Left ventricle myocardium (tissue), 1 donor: ENCODE data around the gene CRACR2A.

GRCh38 chr12:3315538-3315796, 175.5 kb upstream of the PRMT8 start:
- PRO-cap: no peak

DNA sequence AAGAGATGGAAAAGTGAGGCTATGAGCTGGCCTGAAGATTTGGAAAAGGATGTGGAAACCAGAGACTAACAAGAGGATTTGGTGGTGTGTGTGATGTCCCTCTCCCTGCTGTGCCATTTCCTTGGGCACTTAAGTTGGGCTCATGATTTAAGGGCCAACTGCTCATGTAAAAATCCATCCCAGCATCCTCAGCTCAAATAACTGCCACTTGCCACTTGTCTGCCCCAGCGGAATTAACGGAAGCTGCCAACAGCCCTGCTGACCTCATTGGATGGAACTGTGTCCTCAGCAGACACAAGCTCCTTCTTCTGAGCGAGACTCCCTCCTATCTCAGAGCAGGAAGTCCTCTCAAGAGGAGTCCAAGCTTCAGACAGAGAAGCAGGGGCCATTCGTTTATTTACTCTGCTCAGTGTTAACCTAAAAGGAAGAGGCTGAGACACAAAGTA, 29.7 kb upstream of the PRMT8 start:
- PRO-cap: no peak

- PRO-cap: unidirectional peak, minus-strand start at chr12:3493631
Measured at GRCh38 chr12:3492907-3494363, 2.4 kb downstream of the PRMT8 start.

DNA sequence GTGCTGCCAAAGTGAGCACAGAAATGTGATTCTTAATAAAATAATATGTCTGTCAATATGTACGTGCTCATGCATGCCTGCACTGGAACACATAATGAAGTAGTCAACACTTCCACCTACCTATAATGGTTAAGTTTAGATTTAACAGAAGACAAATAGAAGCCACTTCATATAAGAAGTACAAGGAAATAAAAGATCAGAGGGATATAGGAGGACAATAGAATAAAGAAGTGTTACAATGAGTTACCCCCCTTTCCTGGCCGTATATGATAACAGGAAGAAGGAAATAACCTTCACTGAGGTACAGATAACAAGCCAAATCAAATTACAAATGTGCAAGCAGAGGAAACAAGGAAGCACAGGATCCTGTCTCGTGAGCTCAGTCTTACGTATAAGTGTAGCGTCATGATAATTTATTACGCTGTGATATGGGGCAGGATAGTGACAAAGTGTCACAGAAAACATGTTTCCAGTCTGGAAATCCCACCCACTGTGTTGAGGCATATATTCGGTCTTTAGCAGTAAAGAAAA, 26.5 kb downstream of the CRACR2A start:
- PRO-cap: no peak

- PRO-cap: no peak
Measured at GRCh38 chr12:3751941-3752641, 818 bp downstream of the CRACR2A start.

DNA sequence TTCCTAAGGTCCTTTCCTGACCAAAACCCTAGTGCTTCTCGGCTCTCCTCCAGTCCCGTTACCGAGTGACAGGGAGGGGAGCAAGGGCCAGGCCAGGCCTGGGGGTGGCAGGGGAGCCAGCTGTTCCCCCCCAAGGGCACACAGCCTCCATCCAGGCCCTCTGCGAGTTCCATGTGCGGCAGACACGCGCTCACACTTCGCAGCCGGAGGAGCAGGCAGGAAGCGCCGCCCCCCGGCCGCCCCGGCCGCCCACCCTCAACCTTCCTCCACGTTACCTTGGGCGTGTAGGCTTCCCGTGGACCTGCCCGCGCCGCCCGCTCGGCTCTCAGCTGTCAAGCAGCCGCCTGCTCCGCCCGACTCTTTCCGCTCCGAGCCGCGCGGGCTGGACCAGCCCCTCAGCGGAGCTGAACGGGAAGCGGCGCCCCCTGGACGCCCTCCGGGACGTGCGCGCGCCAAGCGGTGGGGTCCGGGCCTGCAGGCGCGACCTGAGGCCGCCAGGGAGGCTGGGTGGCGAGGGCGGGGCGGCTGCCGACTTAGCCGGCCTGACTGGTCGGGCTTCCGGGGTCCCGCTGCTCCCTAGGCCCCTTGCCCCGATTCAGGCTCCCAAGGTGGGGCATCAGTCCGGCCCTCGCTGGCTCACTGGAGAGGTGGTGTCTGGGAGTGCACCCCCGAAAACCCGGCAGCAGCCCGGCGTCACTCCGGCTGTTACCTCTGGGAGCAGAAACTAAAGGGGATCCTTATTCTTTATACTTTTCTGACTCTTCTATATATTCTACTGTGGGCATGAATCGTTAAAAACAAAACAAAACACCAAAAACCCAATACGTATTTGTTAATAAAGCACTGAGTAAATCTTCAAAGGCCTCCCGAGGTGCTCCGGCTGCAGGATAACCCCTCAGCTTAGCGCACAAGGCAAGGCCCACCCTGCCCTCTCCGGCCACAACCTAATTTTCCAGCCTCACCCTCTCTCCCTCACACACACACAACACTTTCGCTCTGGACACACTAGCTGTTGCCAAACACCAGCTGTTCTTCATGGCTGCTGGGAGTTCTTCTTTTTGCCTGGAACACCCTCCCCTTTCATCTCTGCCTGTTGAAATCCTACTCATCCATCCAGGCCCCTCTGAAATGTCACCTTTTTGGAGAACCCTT, at the start of gene CRACR2A:
Gene CRACR2A, minus strand, starts transcription at position 370 of the 1,152 bp plus-strand sequence.
- PRO-cap: bidirectional peak, plus-strand start at position 536 of the sequence, minus-strand start at position 363 of the sequence

- PRO-cap: no peak
Measured at GRCh38 chr12:3872253-3873031, 757 bp downstream of the PARP11 start.

DNA sequence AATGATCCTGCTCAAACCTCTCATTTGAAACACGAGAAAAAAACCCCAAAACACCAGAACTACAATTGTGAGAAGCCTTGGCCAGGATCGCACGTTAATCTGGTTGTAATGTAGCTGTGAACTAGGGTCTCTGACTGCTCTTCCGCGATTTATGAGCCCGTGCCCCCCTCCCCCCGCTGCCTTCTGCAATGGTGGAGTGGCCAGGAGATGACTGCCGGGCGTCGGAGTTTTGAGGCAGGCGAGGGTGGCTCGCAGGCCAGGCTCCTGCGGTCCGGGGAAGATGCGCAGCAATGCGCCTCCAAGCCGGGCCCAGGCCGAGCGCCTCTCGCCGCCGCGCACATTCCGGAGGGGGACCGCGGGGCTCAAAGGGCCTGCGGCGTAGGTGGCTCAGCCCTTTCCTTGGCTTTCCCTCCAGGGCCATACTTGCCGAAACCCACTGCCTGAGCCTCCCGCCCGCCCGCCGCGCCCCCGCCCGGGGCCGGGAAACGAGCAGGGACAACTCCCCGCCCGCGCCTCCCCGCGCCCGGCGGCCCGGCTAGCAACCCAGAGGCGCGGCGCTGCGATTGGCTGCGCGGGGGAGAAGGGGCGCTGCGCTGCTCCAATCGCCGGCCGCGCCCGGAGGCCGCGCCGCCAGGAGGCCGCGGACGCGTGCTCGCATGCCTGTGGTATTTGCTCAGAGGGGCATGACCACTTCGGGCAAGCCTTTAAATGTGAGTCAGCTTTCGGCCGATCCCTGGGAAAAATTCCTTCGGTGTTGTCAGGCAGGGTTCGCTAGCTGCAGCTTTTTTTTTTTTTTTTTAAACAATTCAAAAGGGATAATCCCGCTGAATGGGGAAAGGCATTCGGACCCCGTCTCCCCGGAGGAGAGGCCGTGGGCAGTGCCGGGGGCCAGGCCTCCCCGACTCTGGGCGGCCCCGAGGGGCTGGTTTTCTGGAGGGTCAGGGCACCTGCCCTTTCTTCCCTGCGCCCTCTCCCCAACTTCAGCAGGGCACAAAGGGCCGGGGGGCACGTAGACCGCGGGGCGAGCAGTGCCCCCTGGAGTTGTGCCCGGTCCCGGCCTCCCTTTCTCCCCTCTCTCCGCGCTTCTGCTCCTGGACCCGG, 158.0 kb upstream of the PARP11 start:
- PRO-cap: unidirectional peak, minus-strand start at position 464 of the sequence; unidirectional peak, minus-strand start at position 537 of the sequence

- PRO-cap: no peak
Measured at GRCh38 chr12:4115009-4115432, 158.5 kb upstream of the CCND2 start.

DNA sequence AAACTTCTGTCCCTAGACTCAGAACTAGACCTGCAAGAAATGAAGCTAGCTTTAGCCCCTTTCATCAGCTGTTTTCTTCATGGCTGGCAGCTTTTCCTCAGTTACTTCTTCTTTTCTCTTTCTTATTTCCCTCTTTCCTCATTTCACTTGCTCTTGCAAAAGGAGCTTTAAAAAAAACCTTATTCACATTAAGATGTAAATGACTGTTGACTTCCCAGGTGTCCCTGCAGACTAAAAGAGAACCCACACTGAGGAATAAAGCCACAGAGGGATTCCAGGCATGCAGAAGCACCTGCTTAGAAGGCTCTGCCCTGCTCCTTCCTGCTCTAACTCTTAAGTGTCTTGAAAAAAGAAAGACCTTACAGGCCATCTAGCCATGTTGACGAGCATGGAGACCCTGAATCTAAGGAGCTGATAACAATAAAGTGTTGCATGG, 69.7 kb upstream of the CCND2 start:
- PRO-cap: no peak

GRCh38 chr12:4268452-4269160, 5.0 kb upstream of the CCND2 start:
- PRO-cap: no peak

- PRO-cap: no peak
Measured at GRCh38 chr12:4274260-4275001, 869 bp downstream of the CCND2 start.

DNA sequence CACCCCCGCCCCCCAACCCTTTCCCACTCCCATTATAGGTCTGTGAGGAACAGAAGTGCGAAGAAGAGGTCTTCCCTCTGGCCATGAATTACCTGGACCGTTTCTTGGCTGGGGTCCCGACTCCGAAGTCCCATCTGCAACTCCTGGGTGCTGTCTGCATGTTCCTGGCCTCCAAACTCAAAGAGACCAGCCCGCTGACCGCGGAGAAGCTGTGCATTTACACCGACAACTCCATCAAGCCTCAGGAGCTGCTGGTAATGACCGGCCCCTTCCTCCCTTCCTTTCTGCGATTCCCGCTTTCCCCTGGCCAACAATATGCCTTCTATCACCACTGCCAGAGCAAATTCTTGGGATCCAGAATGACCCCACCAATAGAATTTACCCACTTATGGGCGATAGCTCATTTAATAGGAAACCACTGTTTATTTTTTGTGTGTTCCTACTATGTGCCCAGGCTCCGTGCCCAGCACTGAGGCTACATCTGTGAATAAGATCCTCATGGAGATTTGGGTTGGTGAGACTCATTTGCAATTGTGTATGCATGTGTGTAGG, 2.5 kb downstream of the CCND2 start:
- PRO-cap: no peak

- PRO-cap: no peak
Measured at GRCh38 chr12:4300725-4301372, 20.2 kb upstream of the TIGAR start.

GRCh38 chr12:4488190-4488954, 42.8 kb upstream of the FGF6 start:
- PRO-cap: no peak

GRCh38 chr12:4557160-4557506, 4.9 kb upstream of the DYRK4 start:
- PRO-cap: unidirectional peak, minus-strand start at chr12:4557269

- PRO-cap: no peak
Measured at GRCh38 chr12:4647895-4648420, 893 bp downstream of the AKAP3 start.

DNA sequence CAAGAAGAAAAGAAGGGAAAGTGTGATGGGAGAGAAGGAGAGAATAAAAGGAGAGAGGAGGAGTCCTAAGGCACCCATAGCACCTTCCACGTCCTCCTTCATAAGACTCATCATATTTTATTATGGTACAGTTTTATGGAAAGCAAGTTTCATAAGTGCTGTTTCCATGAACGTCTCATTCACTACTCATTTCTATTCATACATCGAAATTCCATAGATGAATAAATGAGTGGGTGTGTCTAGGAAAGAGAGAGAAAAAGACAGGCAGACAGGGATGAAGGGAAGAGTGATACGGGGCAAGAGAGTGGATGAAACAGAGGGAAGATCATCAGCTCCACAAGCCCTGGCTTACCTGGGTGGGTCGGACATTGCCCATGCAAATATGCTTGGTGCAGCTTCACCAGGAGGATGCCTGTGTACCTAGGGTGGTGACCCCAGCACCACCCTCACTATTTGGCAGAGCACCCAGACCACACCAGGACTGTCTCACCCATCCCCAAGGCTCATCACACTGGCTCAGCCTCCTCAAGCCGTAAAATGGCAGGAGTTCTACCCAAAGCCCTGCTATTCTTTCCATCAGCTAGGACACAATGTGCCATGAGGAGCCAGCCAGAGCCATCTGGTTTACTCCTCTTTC, 2.9 kb downstream of the GALNT8 start:
- PRO-cap: no peak

GRCh38 chr12:4997761-4998348, 45.8 kb upstream of the KCNA5 start:
- PRO-cap: no peak

DNA sequence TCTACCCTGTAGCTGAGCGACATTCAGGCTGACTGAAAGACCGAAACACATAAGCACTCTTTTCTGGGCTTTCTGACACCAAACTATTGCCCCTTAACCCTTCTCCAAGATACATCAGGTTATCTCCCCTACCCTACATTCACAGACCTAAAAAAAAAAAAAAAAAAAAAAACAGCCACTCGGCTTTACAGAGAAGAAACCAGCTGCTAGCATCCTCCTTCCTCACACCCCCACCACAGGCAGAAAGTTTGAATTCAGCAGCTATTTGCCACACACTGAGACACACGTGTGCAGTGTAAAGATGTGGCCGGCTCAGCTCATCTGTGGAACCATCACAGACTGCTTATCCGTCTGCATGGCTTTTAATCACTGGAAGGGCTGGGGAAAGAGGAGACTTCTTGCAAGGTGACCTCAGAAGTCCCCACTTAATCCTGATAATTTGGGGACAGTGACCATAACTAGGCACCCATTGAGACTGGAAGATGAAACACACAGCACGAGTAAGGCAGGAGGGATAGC, 50.1 kb downstream of the VWF start:
- PRO-cap: no peak